Endothelial cell of umbilical vein (primary cell): ENCODE data around the genes EXOC1L and NOA1.

DNA sequence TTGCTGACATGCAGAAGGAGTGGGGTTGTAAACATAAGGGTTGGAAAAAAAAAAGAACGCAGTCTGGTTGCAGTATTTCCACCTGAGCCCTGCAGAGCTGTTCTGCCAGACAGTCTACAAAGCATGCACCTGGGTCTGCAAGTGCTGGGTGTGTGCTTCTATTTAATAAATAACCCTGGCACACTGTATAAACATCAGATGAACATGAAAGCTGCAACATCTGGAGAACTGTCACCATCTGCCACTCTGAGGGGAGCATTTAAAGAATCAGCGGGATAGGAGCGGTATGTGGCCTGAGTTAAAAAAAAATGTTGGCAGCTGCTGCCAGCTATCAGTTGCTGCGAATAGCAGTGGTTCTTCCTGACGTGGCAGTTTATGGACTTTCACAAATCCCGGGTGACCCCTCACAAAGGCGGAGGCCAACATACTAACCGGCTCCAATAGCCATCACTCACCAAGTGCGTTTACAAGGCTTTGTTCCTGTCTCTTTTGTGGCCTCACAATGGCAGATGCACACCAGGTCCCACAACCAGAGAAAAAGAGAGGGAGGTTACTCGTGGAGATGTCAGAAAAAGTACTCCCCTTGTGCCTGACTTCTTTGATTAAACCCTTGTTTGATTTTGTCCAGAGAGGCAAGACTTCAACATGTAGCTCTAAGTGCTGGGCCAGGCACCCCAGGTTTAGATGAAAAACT is 95.2 kb downstream of the RASL11B start:
- PRO-cap: no peak
CAGE:
- cytosol, long polyA minus RNA: no peak
- cytosol, long polyA plus RNA: no peak
- long polyA plus RNA: no peak
- nucleus, long polyA minus RNA: no peak
- nucleus, long polyA plus RNA: no peak

DNA sequence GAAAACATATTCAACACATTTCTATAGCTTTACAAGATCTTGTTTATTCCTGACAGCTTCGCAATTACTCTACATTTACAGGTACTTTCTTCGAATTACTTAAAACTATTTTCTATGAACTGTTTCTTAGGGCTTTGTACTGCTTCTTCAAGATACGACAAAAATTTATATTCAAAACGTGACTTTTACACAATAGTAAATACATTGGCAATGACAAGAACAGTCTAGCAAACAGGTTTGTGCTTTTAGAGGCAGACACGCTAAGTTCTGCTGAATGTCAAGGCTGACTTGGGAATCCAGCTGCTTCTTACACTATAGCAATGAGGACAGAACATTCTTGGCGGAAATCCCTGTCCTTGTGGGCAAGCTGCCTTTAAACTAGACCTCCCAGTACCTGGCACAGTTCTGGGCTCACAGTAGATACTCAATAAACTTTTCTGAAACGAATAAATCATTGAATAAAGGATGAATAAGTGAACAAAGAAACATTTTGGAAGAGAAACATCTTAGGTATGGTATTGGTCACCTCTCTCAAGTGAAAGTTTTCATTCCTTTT is 148.2 kb downstream of the RASL11B start:
- PRO-cap: no peak
CAGE:
- cytosol, long polyA minus RNA: no peak
- cytosol, long polyA plus RNA: no peak
- long polyA plus RNA: no peak
- nucleus, long polyA minus RNA: no peak
- nucleus, long polyA plus RNA: no peak

DNA sequence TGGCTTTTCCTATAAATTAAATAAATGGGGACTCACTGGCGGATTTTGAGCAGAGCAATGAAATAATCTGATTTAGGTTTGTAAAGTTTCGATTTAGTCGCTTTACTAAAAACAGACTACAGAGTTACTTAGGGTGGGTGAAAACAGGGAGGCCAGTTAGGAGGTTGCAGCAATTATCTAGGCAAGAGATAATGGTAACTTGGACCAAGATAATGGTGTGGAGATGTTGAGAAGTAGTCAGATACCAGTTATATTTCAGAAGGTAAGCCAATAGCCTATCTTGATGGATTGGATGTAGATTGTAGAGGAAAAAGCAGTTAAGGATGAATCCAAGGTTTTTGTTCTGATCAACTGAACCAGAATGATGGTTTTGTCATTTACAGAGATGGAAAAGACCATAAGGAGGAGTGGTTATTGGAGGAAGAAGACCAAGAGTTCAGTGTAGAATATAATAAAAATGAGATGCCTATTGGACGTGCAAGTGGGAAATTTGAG is 23.9 kb downstream of the FIP1L1 start:
- PRO-cap: no peak
CAGE:
- cytosol, long polyA minus RNA: no peak
- cytosol, long polyA plus RNA: no peak
- long polyA plus RNA: no peak
- nucleus, long polyA minus RNA: no peak
- nucleus, long polyA plus RNA: no peak

GRCh38 chr4:53496027-53496447 is 95.2 kb downstream of the LNX1 start:
- PRO-cap: no peak
CAGE:
- cytosol, long polyA minus RNA: no peak
- cytosol, long polyA plus RNA: no peak
- long polyA plus RNA: no peak
- nucleus, long polyA minus RNA: no peak
- nucleus, long polyA plus RNA: no peak

- PRO-cap: no peak
CAGE:
- cytosol, long polyA minus RNA: no peak
- cytosol, long polyA plus RNA: no peak
- long polyA plus RNA: start-site peak on the minus strand at chr4:54025033-54025042, 7 and 13 reads in 2 replicates
- nucleus, long polyA minus RNA: no peak
- nucleus, long polyA plus RNA: start-site peak on the minus strand at chr4:54025025-54025042, 49 and 26 reads in 2 replicates
Measured at GRCh38 chr4:54024826-54025781, 39.3 kb downstream of the CHIC2 start.

GRCh38 chr4:54231756-54232586 is 2.9 kb downstream of the PDGFRA start:
- PRO-cap: no peak
CAGE:
- cytosol, long polyA minus RNA: no peak
- cytosol, long polyA plus RNA: no peak
- long polyA plus RNA: no peak
- nucleus, long polyA minus RNA: no peak
- nucleus, long polyA plus RNA: no peak

- PRO-cap: no peak
CAGE:
- cytosol, long polyA minus RNA: no peak
- cytosol, long polyA plus RNA: no peak
- long polyA plus RNA: no peak
- nucleus, long polyA minus RNA: no peak
- nucleus, long polyA plus RNA: no peak
Measured at GRCh38 chr4:54439612-54440440, 210.7 kb downstream of the PDGFRA start.

DNA sequence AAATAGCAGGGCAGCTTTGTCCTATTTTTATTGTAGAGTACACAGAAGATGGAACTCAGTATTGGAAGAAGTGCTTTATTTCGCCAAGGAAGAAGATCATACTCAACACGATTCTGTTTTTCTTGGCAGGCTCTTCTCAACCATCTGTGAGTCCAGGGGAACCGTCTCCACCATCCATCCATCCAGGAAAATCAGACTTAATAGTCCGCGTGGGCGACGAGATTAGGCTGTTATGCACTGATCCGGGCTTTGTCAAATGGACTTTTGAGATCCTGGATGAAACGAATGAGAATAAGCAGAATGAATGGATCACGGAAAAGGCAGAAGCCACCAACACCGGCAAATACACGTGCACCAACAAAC is 37.6 kb downstream of the KIT start:
- PRO-cap: no peak
CAGE:
- cytosol, long polyA minus RNA: no peak
- cytosol, long polyA plus RNA: no peak
- long polyA plus RNA: no peak
- nucleus, long polyA minus RNA: no peak
- nucleus, long polyA plus RNA: no peak

GRCh38 chr4:55079754-55080338 is 45.5 kb downstream of the KDR start:
- PRO-cap: bidirectional peak, plus-strand start at chr4:55080093, minus-strand start at chr4:55080031
CAGE:
- cytosol, long polyA minus RNA: no peak
- cytosol, long polyA plus RNA: no peak
- long polyA plus RNA: no peak
- nucleus, long polyA minus RNA: no peak
- nucleus, long polyA plus RNA: no peak

DNA sequence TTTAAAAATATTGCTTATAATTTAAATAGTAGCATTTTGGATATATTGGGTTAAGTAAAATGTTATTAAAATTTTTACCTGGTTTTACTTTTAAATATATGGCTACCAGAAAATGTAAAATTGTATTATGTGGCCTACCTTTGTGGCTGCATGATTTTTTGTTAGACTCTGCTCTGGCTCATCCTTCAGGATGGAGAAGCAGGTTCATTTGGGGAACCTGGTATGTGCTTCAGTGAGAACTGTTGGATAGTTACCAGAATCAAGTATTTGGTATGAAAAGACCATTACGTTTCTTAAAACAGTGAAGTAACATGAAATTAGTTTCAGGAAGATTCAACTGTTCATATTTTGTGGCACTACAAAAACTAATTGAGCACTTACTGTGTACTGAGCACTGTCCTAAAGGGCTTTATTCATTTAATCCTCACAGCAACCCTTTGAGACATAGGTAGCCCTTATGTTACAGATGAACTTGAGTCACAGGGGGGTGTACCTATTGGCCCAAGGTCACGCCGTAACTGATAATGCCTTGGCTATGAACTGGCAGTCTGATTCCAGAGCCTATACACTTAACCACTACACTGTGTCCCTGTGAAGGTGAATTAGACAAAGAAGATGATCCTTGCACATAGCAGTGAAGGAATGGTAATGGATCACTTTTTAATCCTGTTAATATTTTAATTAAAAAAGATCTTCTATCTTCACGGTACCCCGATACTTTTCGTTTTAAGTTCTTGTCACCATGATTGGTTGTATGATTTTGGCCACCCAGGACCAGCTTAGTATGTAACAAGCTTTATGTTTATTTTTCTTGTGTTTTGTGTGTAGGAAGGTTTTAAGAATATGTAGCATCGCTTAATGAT is 11.9 kb downstream of the TMEM165 start:
- PRO-cap: no peak
CAGE:
- cytosol, long polyA minus RNA: no peak
- cytosol, long polyA plus RNA: no peak
- long polyA plus RNA: no peak
- nucleus, long polyA minus RNA: no peak
- nucleus, long polyA plus RNA: no peak

DNA sequence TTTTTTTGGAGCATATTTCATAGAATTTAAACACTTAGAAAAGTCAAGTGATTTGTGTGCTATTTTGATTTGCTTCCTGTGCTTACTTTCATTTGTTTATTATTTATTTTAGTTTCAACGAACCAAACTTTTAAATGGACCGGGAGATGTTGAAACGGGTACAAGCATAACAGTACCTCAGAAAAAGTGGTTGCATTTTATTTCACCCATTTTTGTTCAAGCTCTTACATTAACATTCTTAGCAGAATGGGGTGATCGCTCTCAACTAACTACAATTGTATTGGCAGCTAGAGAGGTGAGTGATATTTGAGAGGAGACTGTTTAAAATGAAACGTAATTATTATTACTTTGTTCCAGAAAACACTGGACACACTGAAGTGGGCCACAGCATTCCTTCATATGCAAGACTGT is 21.9 kb downstream of the TMEM165 start:
- PRO-cap: no peak
CAGE:
- cytosol, long polyA minus RNA: no peak
- cytosol, long polyA plus RNA: no peak
- long polyA plus RNA: no peak
- nucleus, long polyA minus RNA: no peak
- nucleus, long polyA plus RNA: no peak

DNA sequence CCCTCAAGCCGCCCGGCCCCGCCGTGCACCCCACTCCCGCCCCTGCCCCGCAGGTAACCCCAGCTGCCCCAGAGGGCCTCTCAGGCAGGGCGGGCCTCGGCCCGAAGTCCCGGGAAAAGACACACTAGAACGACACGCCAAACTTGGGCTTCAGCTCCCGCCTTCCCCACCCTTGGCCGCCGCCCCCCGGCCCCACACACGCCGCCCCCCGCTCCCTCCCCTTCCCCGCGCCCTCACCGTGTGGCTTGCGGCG is 538 bp downstream of the CLOCK start:
- PRO-cap: no peak
CAGE:
- cytosol, long polyA minus RNA: no peak
- cytosol, long polyA plus RNA: no peak
- long polyA plus RNA: no peak
- nucleus, long polyA minus RNA: no peak
- nucleus, long polyA plus RNA: no peak

GRCh38 chr4:55734013-55734375 is 85.6 kb upstream of the EXOC1L start:
- PRO-cap: no peak
CAGE:
- cytosol, long polyA minus RNA: no peak
- cytosol, long polyA plus RNA: no peak
- long polyA plus RNA: no peak
- nucleus, long polyA minus RNA: no peak
- nucleus, long polyA plus RNA: no peak

- PRO-cap: no peak
CAGE:
- cytosol, long polyA minus RNA: no peak
- cytosol, long polyA plus RNA: no peak
- long polyA plus RNA: no peak
- nucleus, long polyA minus RNA: no peak
- nucleus, long polyA plus RNA: no peak
Measured at GRCh38 chr4:55819497-55820288, at the start of gene EXOC1L. Gene EXOC1L, plus strand, starts transcription at chr4:55819790.

GRCh38 chr4:55999311-55999754 is 49.6 kb upstream of the CRACD start:
- PRO-cap: no peak
CAGE:
- cytosol, long polyA minus RNA: no peak
- cytosol, long polyA plus RNA: no peak
- long polyA plus RNA: no peak
- nucleus, long polyA minus RNA: no peak
- nucleus, long polyA plus RNA: no peak

- PRO-cap: no peak
CAGE:
- cytosol, long polyA minus RNA: no peak
- cytosol, long polyA plus RNA: no peak
- long polyA plus RNA: no peak
- nucleus, long polyA minus RNA: no peak
- nucleus, long polyA plus RNA: no peak
Measured at GRCh38 chr4:56212637-56213180, 163.8 kb downstream of the CRACD start.

DNA sequence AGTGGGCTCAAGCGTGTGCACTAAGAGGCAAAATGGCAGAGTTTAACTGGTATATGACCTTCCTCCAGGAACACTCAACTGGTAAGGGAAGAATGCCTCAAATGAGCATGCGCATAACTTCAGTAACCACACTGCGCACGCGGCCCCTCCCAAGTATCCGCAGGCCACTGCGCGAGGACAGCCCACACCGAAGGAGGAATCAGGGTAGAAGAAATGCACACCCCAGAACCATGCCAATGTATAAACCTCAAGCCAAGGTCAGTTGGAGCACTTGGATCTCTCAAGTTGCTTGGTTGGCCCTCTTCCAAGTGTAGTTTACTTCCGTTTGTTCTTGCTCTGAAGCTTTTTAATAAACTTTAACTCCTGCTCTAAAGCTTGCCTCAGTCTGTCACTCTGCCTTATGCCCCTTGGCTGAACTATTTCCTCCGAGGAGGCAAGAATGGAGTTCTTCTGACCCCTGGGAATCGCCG is 21.9 kb upstream of the SPINK2 start:
- PRO-cap: no peak
CAGE:
- cytosol, long polyA minus RNA: no peak
- cytosol, long polyA plus RNA: no peak
- long polyA plus RNA: no peak
- nucleus, long polyA minus RNA: no peak
- nucleus, long polyA plus RNA: no peak

- PRO-cap: bidirectional peak, plus-strand start at chr4:56958397, minus-strand start at chr4:56958364
CAGE:
- cytosol, long polyA minus RNA: no peak
- cytosol, long polyA plus RNA: no peak
- long polyA plus RNA: no peak
- nucleus, long polyA minus RNA: no peak
- nucleus, long polyA plus RNA: no peak
Measured at GRCh38 chr4:56957994-56958634, 19.3 kb downstream of the NOA1 start.

DNA sequence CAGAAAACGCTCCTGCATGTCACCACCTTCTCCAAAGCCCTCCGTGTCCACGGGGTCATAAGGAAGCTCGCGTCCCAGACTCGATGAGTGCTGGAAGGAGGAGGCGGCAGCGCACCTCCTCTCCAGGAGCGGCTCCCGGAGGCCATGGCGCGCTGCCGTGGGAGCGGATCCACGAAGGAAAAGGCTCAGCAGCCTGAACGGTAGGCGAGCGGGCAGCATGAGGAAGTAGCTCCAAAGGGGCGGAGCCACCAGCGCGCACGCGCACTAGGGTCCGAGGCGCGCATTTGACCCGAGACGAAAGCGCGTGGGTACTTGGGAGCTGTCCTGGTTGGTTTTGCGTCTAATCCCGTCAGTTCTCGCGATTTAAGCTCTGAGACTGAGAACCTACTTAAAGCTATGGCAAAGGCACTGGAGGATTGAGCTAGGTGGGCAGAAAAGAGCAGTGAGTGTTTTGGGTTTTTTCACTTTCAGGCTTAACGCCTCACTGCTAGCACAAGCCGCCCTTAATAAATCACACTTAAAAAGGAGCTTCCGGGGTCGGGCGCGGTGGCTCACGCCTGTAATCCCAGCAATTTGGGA is at the start of gene NOA1:
Gene NOA1, minus strand, starts transcription at position 240 of the 579 bp plus-strand sequence.
- PRO-cap: bidirectional peak, plus-strand start at position 416 of the sequence, minus-strand start at position 199 of the sequence
CAGE:
- cytosol, long polyA minus RNA: start-site peak on the minus strand centred at position 207 of the sequence, 69 bp wide, 53 reads; start-site peak on the plus strand centred at position 383 of the sequence, 62 bp wide, 27 reads
- cytosol, long polyA plus RNA: start-site peak on the minus strand centred at position 208 of the sequence, 53 bp wide, 46 and 65 reads in 2 replicates
- long polyA plus RNA: start-site peak on the minus strand centred at position 206 of the sequence, 67 bp wide, 152 and 65 reads in 2 replicates
- nucleus, long polyA minus RNA: start-site peak on the minus strand centred at position 209 of the sequence, 72 bp wide, 262 reads
- nucleus, long polyA plus RNA: no peak

DNA sequence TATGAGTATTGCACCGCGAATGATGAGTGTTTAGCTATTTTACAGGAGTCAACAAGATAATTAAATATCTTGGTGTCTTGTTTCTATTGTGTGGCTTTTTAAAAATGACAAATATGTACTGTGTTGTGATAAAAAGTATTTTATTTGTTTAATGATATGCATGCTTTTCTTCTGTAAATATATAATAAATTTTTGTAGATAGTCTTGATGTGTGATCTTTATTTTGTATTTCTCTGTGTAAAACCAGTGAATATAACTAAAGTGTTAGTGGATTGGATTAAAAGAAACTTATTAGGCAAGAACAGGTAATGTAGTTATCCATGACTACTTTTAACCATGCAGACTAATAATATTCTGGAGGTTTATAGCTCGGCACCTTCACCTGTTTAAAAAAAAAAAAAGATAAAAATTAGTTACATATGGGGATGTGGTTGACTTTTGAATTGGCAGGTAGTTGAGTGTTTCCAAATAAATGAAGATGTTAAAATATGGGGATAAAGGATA is 52.3 kb downstream of the POLR2B start:
- PRO-cap: no peak
CAGE:
- cytosol, long polyA minus RNA: no peak
- cytosol, long polyA plus RNA: start-site peak on the plus strand centred at position 133 of the sequence, 122 bp wide, 81 and 140 reads in 2 replicates; start-site peak on the minus strand centred at position 269 of the sequence, 233 bp wide, 850 and 2,247 reads in 2 replicates
- long polyA plus RNA: start-site peak on the minus strand centred at position 375 of the sequence, 11 bp wide, 505 and 523 reads in 2 replicates
- nucleus, long polyA minus RNA: no peak
- nucleus, long polyA plus RNA: no peak